Epithelial cell of prostate (primary cell): ENCODE results near the genes SERPINB11, SERPINB7 and SERPINB2.

GRCh38 chr18:62939419-62939893 is 224.1 kb downstream of the PHLPP1 start:
- RRBS, result no CpG with 5 or more reads among the region's 6 CpGs

DNA sequence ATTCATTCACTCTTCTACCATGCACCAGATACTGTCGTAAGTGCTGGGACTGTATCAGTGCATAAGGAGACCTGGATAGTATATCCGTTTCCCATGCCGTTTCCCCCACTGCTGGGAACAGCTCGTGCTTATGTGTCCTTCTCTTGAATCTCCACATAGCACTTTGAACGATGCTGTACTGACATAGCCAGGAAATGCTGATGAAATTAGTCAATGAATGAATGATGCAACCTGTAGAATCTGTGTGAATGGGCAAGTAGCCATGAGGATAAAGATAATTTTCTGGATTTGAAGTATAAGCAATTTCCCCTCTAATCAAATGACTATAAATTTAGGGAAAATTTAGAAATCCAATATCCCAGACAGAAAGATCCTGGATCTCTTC is 276.0 kb downstream of the BCL2 start:
- RRBS, result no CpG with 5 or more reads among the region's 5 CpGs

- RRBS, result no CpG with 5 or more reads among the region's 5 CpGs
Measured at GRCh38 chr18:63182868-63183275, 136.7 kb downstream of the BCL2 start.

DNA sequence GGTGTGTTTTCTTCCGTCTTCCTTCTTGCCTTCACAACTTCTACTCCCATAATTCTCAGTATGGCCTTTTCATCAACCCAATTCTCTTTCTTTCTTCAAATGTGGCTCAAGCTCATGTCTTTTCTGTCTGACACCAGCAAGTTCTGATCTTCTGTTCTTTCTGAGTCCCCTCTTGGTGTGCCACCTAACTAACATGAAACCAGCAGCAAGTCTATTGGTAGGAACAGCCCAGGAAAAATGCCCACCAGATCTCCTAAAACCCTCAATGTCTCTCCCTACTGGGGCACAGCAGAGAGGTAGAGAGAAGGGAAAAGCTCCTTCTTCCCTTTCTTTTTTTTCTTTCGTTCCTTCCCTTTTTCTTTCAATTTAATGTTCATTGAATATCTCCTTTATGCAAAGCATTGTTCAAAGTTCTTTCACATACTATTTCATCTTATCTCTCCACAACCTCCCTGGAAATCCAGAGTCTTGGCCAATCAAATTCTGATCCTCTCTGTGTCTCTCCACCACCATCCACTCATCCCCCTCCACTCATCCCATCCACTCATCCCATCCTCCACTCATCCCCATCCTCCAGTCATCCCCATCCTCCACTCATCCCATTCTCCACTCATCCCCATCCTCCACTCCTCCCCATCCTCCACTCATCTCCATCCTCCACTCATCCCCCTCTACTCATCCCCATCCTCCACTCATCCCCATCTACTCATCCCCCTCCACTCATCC is 101.3 kb downstream of the BCL2 start:
- RRBS, result no CpG with 5 or more reads among the region's 2 CpGs

- RRBS, result no CpG with 5 or more reads among the region's 9 CpGs
Measured at GRCh38 chr18:63252987-63253838, 66.4 kb downstream of the BCL2 start.

DNA sequence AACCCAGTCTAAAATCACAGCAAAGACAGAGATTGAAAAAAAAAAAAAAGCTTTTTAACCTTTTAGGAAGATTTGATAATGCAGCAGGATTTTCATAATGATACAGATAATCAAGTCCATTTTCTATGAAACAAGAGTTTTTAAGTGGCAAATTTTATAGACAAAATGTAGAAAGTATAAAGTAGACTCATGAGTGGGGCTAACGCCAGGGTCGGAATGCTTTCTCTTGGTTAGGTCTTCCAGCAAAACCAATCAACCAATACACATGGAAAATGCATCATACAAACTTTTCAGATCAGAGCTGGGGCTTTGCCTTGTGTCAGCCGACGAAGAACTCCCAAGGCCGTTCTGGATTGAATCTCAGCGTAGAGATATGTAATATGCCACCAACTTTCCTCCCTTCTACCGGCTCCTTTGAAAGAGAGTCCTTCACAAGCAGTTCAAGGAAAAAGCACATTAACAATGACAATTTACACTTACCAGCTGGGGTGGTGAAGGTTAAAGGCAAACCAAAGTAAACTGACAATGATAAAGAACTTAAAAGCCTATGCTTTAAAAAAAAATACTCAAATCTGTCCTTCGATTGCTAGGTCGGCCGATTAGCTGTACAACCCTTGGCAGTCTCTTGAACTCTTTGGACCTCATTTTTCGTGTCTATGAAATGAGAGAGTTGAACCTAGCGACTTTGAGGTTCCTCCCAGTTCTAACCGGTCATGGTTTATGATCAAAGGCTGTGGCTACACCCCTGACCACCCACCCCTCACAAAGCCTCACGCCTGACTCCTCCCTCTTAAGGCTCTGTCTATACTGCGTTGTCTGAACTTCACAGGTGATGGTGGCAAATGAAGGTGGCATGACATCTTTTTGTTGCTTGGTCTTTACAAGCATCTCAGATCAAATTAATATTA is 46.3 kb downstream of the BCL2 start:
- RRBS, result no CpG with 5 or more reads among the region's 15 CpGs

- RRBS, result no CpG with 5 or more reads among the region's 10 CpGs
Measured at GRCh38 chr18:63284023-63284863, 35.3 kb downstream of the BCL2 start.

- RRBS, result no CpG with 5 or more reads among the region's 3 CpGs
Measured at GRCh38 chr18:63295783-63296347, 23.7 kb downstream of the BCL2 start.

- RRBS, result no CpG with 5 or more reads among the region's 6 CpGs
Measured at GRCh38 chr18:63299503-63300518, 19.8 kb downstream of the BCL2 start.

DNA sequence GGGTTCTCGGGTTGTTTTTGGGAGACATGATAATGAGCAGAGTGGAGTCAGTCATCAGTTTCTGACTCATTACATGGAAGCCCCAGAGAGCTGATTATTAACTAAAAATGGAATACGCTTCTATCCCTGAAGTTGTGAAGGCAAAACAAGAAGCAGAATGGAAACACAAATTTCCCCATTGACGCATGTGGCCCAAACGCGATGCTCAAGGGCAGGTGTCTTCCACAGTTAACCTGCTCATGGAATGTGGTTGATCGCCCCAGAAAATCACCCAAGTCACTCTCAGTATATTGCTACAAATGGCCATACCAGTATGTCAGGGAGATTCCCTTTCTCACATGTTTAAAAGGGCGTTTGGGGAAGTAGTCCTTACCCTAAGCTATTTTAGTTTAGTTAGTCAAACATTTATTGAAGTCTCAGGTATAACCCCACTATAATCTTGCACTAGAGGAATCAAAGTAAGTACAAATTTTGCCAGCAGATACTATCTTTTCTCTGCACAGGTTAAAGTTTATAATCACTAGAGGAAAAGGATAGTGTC is 8.0 kb downstream of the BCL2 start:
- RRBS, result no CpG with 5 or more reads among the region's 7 CpGs

- RRBS, result no CpG with 5 or more reads among the region's 6 CpGs
Measured at GRCh38 chr18:63314880-63315625, 4.5 kb downstream of the BCL2 start.

GRCh38 chr18:63318418-63319263 is 928 bp downstream of the BCL2 start:
- RRBS, result 1% methylated on average over 6 of the region's 41 CpGs

DNA sequence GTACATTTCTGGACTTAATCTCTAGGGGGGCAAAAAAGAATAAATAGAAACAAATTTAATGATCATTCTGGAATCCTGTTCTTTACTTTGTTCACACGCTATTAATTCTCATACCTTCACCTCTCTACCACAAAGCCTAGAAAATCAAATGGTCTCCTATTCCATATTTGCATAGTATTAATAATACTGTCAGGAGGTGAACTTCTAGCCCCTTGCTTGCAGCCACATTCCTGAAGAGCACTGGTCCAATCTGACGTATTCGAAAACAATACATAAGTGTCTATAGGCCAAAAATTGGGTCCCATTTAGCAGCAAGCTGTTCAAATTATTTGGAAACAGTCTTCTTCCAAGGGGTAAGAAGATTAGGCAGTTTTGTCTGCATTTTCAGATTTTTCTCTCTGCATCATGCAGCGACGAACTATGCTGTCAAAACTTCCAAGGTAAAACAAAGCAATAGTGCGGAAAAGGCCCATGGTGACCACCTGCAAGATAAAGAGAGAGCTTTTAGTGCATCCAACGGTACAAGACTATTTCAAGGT is 11.9 kb upstream of the BCL2 start:
- RRBS, result no CpG with 5 or more reads among the region's 7 CpGs

DNA sequence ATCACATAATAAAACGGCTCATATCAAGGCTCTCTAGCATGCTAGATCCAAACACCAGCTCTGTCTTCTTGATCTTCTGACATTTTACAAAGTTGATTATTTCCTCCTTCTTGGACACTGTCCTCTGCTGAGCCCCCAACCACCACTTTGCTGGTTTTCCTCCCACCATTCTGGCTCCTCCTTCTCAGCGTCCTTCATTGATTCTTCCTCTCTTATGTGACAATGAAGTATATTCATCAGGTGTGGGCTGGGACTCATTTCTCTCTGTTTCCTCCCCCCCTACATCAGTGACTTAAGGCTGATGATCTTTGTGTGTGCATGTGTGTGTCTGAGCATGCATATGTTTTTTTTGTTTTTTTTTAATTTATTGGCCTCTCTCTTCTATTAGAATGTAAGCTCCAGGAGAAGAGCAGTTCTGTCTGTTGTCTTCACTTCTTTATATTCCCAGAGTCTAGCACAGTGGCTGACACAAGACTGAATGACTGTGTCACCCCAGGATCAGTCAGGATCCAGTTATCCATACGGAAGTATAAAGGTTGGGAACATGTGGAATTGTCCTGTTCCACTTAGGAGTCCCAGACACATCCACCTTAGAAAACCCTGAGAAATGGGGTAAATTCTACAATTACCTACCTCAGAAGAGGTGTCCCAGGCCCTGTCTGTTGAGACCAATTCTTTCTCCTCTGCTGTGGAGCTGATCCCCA is 4.8 kb downstream of the VPS4B start:
- RRBS, result no CpG with 5 or more reads among the region's 3 CpGs

GRCh38 chr18:63444530-63445145 is 22.4 kb upstream of the VPS4B start:
- RRBS, result no CpG with 5 or more reads among the region's 7 CpGs

- RRBS, result no CpG with 5 or more reads among the region's 6 CpGs
Measured at GRCh38 chr18:63458016-63458339, 18.8 kb upstream of the SERPINB5 start.

DNA sequence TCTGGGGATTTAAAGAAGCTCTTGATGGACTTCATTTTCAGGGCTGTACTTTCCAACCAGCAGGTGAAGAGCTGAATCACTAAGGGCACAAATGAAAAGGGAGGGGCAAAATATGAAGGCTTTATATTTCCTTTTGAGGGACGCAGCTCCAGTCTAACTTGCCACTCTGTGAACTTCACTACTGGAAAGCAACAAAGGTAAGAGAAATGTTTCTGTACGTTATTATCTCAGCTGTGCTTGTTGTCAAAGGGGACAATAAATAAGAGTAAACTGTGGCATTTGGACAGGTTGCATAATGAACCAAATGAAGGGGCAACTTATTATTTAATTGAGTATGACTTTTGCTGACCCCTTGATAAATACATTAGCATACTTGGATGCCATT is at the start of gene SERPINB11:
Gene SERPINB11, plus strand, starts transcription at position 151 of the 385 bp plus-strand sequence.
- RRBS, result no CpG with 5 or more reads among the region's 2 CpGs

GRCh38 chr18:63775236-63775818 is at the start of gene SERPINB7:
SERPINB7 (plus strand) TSS chr18:63775418.
- RRBS, result no CpG with 5 or more reads among the region's 3 CpGs

GRCh38 chr18:63887499-63888080 is at the start of gene SERPINB2:
SERPINB2 (plus strand) TSS chr18:63887705.
- RRBS, result no CpG with 5 or more reads among the region's 2 CpGs